Fibroblast of the aortic adventitia (primary cell): ENCODE data around the gene NYX.

DNA sequence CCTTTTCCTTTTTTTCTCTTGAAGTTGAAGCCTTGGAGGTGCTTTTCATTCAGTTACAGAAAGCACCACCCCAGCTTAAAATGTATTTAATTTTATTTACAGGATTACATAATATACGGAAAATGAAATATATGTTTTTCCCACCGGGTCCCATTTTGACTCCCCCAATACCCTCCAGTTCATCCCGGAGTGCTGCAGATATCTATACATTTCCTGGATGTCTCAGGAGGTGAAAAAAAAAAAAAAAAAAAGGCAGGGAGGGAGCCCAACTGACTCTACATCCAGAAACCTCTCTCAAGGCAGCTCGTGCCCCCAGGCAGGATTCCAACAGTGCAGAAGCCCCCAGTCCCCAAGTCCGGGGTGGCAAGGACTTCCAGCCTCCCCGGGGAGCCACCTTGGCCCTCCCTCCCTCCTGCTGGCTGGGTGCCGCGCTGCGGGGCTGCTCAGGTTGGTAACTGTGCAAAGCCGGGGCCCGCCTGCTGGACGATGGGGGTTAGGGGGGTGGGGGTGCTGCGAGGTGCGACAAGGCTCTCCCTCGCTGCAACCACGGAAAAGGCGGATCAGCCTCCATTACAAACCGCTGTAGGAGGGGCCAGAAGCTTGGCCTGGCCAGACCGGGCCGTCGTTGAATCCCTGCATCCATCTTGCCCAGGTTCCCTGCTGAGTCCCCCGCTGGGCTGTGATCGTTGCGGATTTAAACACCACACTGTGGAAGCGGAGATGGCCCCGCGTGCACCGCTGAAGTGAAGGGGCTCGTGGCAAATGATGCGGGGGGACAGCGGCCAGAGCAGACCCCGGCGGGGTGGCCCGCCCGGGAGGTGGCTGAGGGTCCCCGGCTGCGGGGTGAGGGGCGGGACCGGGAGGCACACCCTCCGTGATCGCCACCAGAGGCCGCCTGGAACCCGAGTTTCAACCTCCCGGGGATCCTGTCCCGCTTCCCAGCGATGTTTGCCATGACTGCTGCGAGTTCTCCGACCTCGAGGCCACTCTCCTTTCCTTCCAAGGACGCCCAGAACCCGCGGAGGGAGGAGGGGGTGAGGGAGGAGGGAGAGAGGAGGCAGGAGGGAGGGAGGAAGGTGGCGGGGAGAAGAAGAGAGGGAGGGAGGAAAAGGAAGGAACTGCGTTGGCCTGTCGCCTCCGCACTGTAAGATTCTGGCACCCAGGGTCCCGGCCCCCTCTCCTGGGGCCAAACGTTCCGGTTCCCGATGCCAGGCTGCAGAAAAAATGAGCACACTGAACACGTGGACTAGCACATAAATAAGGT, 58.1 kb upstream of the DDX3X start:
- CAGE, long polyA plus RNA, result no peak

DNA sequence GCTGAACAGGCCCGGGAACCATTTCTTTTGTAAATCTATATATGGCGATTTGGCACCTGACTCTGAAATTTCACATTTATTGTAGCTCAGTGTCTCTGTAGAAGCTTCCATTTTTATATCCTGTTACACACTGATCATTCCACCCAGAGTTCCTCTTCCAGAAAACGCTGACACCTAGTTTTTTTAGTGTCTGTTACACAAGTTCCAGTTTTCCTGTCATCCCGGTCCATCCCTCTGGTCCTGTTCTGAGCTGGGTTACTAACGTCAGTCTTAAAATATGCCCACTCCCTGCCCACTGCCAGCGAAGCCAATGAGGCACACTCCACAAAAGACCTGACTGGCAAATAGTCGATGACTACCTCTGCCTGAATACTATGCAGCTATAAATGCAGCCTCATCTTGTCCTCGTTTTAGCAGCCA, 31.0 kb upstream of the DDX3X start:
- CAGE, long polyA plus RNA, result no peak

DNA sequence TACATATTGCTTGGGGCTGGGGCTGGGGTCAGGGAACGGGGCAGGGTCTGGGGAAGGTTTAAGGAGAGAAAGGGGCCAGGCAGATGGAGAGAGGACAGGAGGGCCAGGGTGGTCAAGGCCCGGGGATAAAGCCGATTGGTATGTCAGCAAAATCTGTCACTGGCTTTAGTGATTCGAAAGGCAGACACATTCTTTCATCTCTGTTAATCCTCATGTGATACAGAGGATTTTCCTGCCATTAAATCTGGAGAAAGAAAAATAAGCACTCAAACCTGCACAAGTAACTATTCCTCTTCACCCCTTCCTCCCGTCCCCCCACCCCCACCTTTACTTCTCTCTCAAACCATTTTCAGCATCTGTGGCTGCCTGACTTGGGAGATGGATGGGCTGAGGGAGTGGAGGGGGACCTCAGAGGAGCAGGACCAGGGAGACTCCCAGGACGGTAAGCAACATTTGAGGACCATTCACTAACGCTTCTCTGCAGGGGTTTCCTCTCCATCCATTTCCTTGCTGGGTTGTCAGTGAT, at the start of gene NYX:
Gene NYX, plus strand, starts transcription at position 269 of the 526 bp plus-strand sequence.
- CAGE, long polyA plus RNA, result no peak

GRCh38 chrX:41475635-41476454, 28.7 kb downstream of the NYX start:
- CAGE, long polyA plus RNA, result no peak

DNA sequence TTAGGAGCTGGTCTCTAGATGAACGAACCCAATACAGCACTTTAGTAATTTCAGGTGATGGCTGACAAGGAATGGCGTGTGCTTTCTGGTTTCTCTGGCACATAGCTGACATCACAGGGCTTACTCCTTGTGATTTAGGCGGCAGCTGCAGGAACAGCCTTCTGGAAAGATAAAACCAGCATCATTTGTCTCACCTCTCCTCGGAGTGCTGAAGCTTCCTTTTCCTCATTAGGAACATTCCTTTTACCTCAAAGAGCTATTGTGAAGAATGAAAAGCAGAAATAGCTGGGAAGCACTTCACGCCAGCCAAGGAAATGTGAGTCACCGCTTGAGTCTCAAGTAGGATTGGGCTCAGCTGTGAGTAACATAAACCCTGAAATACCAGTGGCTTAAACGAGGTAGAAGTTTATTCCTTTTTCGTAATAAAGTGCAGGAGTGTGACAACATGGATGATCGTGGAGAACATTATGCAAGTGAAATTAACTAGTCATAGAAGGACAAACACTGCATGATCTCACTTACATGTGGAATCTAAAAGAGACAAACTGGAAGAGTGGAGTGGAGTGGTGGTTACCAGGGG, 44.5 kb downstream of the NYX start:
- CAGE, long polyA plus RNA, result no peak

- CAGE, long polyA plus RNA, result no peak
Observed at GRCh38 chrX:41520234-41520795, 73.2 kb downstream of the NYX start.

DNA sequence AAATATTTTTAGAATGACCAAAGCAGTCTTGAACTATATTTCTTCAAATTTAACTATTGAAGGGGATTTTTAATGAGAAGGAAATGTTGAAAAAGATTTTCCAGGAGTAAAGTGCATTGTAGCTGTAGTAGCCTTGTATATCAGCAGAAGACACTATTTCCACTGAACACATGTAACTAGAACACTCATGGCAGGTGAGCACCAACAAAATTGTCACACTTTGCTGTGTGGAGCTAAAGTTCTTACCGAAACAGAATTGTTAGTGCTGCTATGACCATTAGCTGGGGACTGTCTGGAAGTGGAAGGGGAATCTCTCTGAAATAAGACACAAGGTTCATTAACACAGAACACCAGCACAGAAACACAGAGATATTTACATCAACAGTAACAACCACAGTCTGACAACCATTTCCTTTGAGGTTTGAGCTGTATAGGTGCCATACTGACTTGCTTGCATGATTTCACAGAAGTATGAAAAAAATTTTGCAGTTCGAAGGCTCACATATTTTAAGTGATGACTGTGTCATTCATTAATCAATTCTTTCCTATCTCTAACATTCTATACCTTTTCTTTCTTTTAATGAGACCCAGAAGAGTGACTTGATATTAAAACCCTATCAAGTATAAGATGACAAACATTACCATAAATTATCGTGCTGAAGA, 109.8 kb downstream of the NYX start:
- CAGE, long polyA plus RNA, result no peak

- CAGE, long polyA plus RNA, result no peak
Observed at GRCh38 chrX:41560923-41561449, 113.8 kb downstream of the NYX start.

DNA sequence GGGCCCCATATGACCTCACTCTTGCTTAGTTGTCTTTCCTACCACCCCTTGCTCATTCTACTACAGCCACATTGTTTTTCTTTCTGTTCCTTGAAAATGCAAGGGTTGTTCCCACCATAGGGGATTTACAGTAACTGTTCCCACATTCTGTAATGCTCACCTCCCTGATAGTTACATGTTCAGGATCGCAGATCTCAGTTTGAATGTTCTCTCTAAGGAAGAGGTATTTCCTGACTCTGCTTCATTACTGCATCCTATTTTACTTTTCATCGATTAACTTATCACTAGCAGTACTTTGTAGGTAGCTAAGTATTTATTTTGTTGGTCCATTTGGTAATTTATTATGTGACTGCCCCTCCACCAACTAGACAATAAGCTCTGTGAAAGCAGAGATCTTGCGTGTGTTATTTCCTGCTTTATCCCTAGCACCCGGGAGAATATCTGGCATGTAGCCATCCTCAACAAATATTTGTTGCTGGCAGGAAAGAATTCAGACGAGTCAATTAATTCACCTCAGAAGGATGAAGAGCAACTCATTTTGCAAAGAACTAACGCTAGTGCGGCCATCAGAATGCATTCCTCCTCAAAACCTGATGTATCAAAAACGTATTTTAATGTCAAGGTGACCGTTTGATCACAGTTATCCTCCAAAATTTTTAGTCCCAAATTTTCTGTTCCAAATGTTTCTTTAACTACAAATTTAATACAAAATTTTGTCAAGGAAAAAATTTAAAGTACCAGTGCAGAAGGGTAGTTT, 21.3 kb downstream of the MAOB start:
- CAGE, long polyA plus RNA, result no peak

DNA sequence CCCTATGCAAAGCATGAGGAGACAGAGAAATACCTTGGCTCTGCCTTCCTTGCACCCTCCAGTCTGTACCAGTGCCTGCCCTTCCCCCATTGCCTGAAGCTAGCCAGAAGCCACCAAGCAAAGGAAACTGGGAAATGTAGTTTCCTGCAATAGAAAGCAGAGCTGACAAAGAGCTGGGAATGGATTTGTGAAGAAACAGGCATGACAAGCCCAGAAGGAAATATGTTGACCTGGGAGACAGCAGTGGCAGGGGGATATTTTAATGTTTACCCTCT, 108.8 kb upstream of the FUNDC1 start:
- CAGE, long polyA plus RNA, result no peak

GRCh38 chrX:45017636-45018230, 144.7 kb downstream of the KDM6A start:
- CAGE, long polyA plus RNA, result no peak

DNA sequence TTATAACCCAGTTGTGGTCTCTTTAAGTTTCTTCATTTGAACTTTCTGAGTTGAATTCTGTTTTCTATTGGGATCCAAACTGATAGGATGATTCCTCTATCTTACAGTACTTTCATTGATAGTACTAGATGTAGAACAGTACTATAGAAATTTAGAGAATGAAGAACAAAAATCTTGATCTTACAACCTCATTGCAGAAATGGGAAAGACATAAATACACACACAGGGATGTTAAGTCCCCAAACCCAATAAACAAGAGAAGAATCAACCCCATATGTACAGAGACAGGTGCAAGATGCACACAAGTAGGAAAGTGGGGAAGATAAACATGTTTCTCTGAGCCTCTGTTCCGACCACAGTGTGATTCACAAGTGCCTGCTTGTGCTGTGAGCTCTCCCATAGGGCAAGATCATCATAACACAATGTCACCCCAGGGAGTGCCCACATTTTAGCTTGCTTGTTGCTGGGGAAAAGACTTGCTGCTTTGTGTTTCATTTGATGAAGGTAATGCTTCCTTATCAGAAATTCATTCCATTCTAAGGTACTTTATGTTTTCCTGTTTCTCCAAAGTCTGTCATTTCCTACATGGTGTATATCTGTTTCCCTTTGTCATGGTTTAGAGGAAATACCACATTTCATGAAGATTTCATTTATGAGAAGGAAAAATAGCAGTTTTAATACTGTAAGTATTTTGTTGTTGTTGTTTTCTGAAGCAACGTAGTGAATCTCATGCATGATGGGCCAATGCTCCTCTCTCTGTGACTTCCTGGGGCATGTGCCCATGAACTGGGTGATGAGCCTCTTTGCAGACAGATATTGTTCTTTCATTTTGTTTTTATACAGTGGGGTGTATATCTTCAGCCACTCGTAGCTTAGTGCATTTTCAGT, 304.5 kb upstream of the DIPK2B start:
- CAGE, long polyA plus RNA, result no peak

DNA sequence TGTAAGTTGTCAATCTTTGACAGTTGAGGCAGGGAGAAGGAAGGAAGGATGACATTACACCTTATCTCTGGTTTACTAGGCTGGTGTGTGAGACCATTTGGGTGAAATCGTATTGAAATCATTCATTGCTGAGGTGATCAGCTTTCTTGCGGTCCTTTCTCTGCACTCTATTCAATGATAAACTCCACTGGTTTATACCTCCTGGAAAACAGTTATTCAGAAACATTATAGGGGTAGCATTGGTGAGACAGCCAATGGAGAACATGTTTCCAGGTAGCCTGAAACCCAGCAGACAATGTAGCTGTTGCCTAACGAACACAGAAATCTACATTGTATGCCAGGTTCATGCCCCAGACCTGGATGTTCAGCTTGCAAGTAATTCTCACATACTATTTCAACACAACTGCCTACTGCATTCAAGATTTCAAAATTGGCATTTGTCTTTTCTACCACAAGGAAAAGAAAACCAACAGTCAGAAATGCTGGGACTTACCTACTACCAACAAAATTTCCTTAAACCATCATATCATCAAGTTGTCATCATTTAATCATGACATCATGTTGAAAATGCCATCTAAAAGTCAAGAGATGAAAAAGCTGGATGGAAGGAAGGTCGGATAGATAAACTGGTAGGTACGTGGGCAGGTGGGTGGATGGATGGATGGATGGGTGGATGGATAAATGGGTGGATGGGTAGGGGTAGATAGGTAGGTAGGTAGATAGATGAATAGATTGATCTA, 545.4 kb upstream of the DIPK2B start:
- CAGE, long polyA plus RNA, result no peak

DNA sequence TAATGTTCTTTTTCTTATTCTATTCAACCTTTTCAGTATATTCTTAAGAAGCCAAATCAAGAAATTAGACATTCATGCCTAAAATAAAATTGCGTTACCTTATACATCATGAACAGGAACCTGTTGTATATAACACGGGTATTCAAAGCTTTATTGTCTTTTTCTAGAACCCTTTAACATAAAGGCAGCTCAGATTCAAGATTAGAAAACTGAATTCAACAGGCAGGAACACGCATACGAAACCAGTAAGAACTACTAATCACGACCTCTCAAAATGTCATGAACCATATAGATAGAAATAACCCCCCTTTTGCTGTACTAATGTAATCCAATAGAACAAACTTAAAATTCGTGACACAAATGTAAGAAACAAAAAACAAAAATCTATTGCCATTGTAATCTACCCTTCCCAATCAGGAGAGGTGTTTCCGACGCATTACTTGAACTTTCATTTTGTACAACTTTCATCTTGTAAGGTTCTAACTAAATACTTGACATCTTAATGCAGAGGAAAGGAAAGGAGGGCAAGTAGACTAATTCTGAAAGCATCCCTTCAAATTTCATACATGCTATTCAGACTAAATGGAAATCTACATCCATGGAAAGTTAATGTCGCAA, 568.3 kb upstream of the DIPK2B start:
- CAGE, long polyA plus RNA, result no peak

GRCh38 chrX:45788737-45789512, 588.2 kb upstream of the DIPK2B start:
- CAGE, long polyA plus RNA, result no peak

- CAGE, long polyA plus RNA, result no peak
Observed at GRCh38 chrX:46244126-46244362, 203.1 kb upstream of the KRBOX4 start.

GRCh38 chrX:46327280-46328269, 119.5 kb upstream of the KRBOX4 start:
- CAGE, long polyA plus RNA, result no peak

- CAGE, long polyA plus RNA, result no peak
Observed at GRCh38 chrX:46643082-46643442, 69.5 kb downstream of the CHST7 start.

DNA sequence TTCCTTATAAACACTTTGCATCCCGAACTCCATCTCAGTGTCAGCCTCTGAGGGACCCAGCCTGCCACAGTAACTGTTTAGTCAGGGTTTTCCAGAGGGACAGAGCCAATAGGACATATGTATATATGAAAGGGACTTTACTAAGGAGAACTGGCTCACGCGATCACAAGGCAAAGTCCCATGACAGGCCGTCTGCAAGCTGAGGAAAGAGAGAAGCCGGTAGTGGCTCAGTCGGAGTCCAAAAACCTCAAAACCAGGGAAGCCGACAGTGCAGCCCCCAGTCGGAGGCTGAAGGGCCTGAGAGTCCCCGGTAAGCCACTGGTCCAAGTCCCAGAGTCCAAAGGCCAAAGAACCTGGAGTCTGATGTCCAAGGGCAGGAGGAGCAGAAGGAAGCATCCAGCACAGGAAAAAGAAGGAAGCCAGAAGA, 21.6 kb upstream of the SLC9A7 start:
- CAGE, long polyA plus RNA, result no peak

DNA sequence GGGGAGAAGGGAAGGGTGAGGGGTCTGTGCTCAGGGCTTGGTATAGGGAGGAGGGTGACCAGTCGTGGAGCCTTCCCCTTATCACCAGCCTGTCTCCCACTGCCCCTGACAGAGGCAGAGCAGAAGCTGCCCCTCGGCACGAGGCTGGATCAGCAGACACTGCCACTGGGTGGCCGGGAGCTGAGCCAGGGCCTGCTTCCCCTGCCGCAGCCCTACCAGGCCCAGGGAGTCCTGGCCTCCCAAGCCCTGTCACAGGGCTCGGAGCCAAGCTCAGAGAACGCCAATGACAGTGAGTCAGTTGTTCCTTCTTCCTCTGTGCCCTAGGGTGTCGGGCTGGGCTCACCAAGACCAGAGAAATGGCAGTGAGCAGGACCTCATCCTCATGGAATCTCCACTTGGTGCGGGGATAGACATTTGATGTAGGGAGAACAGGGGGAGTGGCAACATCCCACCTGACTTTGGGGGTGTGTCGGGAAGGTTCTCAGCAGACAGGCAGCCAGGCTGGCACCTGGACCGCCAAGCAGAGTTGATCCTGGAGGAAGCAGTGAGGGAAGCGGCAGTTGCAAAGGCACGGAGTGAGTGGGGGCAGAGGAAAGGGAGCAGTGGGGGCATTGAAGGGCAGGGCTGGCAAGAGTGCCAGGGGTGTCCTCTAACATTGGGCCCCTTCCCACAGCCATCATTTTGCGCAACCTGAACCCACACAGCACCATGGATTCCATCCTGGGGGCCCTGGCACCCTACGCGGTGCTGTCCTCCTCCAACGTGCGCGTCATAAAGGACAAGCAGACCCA, 14.2 kb upstream of the UBA1 start:
- CAGE, long polyA plus RNA, result no peak